Fallopian tube (tissue), 1 donor: ENCODE results near the genes GRHL3 and RCAN3.

GRCh38 chr1:23963422-23964213 lies 4.0 kb downstream of the PNRC2 start:
- PRO-cap: no peak

DNA sequence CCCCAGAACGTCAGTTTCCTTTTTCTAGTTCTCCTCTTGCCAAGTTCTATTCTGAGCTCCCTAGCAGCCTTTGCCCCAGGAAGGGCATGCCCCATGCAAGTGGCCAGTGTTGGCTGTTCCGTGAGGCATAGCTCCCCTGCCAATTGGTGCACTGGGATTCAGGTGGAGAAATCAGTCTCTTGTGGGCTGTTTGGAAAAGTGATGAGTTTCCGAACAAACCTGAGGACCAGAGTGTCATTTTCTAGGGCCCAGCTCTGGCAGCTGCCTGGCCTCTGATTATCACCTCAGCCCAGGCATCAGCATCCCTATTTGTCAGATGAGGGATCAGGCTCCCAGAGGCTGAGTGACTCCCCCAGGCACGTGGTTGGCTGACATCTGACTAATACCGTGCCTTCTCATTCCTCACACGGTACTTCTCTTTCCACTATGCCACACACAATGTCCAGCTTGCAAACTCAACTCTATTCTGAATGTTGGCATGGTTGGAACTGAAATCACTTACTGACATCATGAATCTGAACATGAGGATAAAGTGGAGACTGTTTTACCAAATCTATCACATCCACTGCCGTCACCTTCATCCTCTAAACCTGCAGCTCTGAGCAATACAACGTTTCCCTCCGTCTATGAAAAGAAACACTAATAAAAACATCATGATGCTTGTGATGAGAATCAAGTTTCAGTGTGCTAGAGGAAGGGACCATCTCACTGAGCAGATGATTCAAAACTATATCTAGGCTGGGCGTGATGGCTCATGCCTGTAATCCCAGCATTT lies 14.4 kb upstream of the MYOM3 start:
- PRO-cap: no peak

GRCh38 chr1:24192817-24193631 lies 5.9 kb upstream of the IFNLR1 start:
- PRO-cap: bidirectional peak, plus-strand start at chr1:24193384, minus-strand start at chr1:24193155

- PRO-cap: no peak
These were observed 24.5 kb upstream of the GRHL3 start for GRCh38 chr1:24294234-24295434.

DNA sequence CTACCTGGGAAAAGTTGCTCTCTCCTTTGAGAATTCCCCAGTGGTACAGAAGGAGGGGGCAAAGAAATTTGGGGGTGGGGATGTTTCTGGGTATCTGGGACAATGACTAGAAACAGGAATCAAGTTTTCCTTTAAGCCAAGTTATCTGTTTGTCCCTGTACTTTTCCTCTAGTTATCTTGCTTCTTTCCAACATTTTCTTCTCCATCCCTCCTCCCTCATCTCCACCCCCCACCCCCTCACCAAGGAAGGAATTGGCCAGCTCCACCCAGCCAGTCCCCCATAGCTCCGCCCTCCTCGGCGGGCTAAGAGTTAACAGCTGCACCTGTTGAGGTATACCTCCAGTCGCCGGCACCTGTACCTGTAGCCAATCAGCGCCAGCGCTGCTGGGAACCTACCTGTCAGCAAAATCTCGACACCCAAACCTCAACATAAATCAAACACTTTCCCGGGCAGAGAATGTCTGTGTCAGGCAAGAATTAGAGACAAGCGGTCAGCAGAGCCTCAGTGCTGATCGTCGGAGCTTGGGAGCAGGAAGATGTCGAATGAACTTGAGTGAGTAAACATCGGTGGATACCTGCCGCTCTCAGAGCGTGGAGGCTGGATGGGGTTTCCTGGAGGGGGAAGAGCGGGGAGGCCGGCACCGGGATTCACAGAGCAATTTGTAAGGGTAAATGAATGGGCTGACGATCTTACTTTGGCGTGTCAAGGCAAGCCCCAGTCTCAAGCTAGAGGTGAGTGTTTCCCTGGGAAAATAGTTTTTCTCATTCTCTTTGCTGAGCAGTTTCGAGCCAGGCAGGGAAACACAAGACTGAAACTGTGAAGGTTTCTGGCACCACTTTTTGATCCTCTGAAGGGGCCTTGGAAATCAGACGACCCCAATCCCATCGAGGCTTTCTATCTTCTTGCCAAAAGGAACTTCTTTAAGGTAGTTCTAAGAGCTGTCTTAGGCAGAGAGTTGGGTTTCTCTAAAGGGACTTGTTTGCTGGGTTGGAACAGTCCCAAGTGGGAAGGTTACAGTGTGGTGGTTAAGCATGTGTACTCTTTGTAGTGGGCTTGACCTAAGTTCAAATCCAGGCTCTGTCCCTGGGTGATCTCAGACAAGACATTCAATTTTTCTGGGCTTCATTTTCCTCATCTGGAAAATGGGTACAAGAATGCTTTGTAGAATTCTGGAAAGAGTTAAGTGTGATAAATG lies at the start of gene GRHL3:
Gene GRHL3 (plus strand): TSS at position 342 of the 1,196 bp plus-strand sequence.
- PRO-cap: no peak

GRCh38 chr1:24321491-24322149 lies 2.5 kb downstream of the GRHL3 start:
- PRO-cap: unidirectional peak, plus-strand start at chr1:24321976

DNA sequence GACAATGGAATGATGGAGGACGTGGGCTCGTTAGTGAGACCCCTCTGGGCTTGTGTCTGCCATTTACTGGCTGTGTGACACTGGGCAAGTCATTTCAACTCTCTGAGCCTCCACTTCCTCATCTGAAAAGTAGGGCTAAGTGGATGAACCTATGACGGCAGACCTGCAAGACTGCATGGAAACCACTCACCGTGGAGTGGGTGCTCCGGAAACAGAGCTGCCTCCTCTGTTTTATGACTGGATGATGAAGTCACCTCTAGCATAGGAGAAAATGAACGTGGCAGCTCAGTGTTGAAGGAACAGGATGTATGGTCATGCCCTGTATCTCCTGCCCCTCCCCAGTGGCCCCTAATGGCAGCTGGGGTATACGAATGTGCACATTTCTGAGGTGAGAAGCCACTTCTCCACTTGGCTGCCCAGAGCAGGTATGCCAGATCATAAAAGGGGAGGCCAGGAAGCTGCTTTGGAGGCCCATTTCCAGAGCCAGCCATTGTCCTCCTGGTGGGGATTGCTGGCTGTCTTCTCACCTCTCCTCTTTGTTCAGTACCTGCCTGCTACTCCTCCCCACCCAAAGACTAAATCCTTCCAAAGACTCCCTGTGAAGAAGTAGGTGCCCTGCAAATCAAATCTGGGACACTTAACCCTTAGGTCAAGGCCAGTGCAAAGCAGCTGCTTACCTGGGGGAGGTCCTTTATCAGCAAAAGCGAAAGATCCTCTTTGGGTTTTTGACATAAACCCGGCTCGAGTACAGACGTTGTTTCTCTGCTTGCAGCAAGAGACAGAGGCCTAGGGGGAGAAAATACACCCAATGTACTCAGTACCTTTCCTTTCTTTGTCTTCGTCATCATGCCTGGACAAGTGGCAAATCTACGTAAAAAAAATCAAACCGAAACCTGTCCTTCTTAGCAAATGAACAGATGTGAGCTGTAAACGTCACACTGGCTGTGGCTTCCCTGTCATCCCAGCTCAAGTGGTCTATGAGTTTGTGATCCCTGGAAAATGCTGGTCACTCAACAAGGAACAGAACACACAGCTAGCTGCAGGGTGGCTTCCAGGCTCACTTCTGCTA lies 40.2 kb downstream of the STPG1 start:
- PRO-cap: no peak

DNA sequence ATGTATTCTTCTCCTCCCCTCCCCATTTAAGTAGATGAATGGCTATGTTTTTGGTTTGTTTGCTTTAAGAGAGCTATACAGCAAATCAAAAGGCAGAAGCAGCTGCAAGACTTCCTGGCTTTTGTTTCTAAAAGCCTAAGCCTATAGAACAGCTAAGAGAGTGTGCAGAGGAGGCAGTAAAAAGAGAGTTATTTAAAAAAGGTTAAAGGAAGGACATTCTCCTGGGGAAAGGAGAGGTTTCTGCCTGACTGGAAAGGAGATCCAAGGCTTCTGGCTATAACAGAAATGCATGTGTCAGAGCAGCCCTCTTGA lies 20.3 kb downstream of the STPG1 start:
- PRO-cap: no peak

DNA sequence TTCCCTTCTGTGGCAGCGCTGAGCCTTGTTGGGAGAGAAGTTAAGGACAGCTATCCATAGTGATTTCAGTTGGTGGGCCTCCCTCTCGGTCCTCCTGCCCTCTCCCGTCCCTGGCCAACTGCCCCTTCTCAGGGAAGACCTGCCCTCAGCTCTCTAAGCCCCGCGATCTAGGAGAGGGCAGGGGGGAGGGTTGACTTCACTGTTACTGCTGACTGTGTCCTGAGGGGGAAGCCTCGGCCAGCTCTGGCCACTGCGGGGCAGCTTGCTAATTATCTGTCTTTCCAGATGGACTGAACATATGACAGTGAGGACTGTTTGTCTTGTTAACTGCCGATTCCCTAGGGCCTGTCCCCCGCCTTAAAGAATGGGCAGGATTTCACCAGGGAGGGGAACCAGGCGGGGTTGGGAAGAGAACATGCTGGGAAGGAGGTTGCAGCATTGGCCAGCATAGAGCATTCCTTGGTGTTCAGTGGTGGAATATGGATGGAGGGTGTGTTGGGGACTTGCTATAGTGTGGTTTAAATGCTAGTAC lies 22.8 kb downstream of the NIPAL3 start:
- PRO-cap: no peak

GRCh38 chr1:24502645-24503505 lies at the start of gene RCAN3:
Gene RCAN3 (plus strand): TSS chr1:24502836.
- PRO-cap: bidirectional peak, plus-strand start at chr1:24502836, minus-strand start at chr1:24502821; bidirectional peak, plus-strand start at chr1:24503268, minus-strand start at chr1:24503098

- PRO-cap: no peak
These were observed 5.5 kb downstream of the SRRM1 start for GRCh38 chr1:24648660-24649043.

- PRO-cap: no peak
These were observed 9.2 kb downstream of the SRRM1 start for GRCh38 chr1:24652109-24652826.

DNA sequence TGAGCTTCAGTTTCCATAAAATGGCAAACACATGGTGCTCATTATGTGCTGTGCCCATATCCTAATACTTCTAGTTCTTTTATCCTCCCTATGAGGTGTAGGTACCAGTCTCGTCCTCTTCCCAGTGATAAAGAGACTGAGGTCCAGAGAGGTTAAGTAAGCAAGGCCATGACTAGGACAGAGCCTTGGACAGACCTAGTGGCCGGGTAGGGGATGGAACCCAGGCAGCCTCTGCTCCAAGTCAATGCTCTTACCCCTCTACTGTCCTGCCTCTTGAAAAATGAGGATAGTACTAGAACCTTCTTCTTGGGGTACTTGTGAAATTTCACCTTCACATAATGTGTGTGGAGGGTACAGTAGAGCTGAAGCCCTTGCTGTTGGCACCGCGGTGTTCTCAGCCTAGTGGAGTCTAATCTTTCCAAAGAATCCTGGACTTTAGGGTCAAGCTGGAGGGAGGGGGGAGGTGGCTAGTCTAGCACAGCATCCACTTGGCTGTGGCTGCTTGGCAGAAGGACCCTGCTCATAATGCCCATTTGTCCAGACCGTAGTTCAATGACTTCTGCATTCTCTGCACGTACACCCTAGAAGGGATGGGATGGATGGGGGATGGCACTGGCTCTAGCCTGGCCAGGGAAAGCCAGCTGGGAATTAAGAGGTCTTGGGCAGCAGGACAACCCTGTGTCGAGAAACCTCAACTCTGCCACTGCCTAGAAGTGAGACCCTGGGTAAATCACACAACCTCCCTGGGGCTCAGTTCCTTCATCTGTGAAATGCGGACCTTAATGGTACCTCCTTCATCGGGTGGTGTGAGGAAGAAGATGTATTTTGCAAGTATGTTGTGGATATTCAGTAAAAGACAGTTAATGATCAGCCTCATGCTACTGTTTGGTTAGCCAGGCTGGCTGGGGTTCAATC lies 27.4 kb upstream of the CLIC4 start:
- PRO-cap: no peak

DNA sequence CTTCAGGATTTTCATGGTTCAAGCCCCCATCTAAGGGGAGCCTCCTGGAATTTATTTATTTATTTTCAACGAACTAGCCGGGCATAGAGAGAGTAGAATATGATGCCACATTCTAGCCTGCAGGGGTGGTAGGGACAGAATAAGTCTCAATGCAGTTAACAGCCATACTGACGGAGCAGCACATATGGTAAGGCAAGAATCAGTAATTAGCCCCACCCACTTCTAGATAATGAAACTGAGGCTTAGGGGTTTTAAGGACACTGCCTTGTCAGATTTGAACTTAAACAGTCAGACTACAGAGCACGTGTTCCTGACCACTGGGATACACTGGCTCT lies 1.9 kb upstream of the CLIC4 start:
- PRO-cap: no peak

DNA sequence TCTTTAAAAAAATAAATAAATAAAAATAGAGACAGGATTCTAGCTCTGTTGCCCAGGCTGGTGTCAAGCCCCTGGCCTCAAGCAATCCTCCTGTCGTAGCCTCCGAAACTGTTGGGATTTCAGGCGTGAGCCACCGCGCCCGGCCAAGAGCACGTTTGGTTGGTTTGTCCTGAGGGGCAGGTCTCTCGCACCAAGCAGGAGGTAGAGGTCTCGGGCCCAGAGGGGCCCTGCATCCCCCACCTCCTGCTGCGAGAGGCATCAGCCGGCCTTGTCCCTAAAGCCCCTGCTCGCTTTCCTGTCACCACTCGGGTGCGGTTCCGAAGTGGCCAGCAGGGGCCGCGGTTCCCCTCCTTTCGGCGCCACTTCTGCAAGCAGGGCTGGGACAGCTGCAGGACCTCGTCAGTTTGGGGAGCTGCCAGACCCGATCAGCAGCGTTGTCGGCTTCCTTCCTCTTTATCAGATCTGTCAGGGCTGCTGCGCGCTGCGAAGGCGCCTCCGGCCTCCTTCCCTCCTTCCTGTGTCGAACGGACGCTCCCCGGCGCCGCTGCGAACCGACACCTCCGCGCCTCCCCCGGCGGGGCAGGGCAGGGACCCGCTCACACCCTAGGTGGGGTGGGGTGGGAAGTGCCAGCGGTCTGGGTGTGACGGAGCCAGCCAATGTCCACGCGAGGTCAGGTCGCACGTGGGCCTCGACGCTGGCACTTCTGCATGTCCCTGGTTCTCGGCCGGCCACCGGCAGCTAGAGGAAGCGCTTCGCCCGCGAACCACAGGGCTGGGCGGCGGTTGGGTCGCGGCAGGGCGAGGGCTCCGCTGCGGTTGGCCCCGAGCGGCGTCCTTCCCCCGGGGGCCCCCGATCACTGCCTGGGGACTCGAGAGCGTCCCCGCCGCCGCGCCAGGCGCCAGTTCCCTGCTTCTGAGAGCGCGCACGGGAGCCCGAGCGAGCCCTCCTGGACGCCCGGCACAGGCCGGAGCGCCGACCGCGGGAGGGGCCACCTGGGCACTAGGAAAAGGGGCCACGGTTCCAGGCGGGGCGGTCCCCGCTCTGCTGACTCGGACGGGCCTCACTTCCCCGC lies 82.0 kb downstream of the RUNX3 start:
- PRO-cap: unidirectional peak, plus-strand start at position 459 of the sequence

DNA sequence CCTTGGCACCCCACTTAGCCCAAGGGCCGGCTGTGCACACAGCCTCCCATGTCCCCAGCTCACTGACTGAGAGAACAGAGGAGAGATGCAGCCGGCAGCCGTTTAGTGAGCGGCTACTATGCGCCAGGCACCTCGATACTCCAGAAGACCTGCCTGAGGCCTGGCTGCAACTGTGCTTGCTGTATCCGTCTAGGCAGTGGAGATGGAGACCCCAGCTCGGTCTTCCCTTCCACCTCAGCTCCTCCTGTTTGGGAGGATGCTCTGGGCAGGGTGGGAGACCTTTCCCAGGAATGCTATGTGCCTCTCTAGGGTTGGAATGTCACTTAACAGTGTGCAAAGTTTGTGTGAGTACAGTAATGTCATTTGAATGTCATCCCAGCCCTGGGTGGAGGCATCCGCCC lies 23.6 kb downstream of the RUNX3 start:
- PRO-cap: no peak

DNA sequence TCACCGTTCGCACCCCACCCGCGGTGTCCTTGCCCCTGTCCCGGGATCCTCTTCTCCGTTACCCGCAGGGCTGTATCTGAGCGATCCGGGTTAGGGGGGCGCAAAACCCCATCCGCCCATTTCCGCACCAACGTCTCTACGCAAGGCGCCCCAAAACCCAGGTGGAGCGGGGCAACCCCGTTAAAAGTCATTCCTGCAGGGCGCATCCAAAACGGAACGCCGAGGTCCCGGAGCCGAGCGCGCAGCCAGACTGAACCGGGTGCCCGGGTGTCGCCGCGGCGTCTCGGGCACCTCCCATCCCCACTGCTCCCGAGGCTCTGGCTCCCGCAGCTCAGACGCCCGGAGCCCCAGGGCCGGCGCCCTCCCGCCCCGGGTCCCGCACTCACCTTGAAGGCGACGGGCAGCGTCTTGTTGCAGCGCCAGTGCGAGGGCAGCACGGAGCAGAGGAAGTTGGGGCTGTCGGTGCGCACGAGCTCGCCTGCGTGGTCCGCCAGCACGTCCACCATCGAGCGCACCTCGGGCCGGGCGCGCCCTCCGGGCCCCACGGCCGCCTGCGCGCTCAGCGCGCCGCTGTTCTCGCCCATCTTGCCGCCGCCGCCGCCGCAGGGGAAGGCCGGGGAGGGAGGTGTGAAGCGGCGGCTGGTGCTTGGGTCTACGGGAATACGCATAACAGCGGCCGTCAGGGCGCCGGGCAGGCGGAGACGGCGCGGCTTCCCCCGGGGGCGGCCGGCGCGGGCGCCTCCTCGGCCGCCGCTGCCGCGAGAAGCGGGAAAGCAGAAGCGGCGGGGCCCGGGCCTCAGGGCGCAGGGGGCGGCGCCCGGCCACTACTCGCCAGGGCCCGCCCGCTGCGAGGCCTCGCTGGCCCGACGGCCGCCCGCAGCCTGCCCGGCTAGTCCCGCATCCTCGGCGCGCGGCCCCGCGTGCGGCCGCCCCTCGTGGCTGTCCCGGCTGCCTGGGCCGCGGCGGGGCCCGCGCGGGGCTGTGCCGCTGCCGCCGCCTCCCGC lies 573 bp downstream of the RUNX3 start:
- PRO-cap: no peak

GRCh38 chr1:24997550-24998082 lies 67.5 kb upstream of the RUNX3 start:
- PRO-cap: no peak

DNA sequence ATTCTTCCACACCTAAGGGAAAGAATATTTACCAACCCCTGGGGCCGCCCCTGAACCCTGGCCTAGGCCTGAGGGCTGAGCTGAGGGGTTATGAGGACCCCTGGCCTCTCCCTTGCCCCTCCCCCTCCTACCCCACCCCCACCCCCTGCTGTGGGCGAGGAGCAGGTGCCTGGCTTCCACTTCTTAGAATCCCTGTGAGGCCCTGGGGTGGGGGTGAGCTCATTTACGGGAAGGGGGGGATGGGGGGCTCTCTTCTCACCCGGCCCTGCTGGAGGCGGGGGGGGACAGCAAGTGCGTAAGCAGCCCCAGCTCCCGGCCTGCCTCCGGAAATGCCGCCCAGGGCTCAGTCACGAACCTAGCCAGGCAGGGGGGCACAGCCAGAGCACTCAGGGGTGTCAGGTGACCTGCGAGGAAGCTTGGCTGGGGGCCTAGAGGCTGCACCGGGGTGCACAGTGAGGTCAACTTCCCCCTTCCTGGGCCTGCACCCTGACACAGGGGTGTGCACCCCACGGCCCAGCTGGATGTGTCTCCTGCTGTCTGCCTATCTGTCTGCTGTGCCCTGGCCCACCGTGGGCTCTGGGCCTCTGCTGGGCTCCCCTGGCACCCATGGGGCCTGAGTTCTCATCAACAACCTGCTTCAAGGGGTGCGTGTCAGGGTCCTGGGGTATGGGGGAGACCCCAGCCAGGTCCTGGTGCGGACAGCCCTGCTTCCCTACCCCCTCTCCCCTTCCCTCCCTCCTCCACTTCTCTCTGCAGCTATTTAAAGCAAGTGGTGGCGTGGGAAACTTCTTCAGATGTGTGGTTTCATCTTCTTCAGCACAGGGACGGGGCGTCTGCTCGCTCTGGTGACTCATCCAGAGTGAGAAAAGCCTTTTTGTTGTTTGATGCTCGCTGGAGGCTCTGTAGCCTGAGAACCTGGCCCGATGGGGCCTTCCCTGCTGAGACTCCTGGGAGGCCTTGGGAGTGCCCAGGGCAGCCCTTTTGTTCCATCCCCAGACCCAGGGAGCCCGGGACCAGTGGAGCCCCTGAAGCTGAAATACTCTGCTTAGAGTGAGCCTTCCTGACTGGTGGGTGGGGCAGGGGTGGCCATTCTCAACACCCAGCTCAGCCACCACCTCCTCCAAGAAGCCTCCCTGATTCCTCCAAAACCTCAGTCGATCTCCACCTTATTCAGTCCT lies 92.5 kb upstream of the RUNX3 start:
- PRO-cap: bidirectional peak, plus-strand start at position 492 of the sequence, minus-strand start at position 196 of the sequence

DNA sequence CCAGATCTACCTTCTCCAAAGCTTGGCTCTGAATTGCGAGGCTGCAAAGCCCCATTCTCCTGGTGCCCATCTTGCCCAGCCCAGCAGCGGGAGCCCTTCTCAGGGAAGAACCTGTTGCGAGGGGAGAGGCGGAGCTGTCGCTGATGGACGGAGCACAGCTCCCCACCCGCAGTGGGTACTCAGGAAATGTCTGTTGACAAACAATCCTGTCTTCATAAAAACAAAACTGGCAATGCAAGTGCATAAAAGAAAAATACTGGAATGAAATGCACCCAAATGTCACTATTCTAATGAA lies 99.3 kb upstream of the RUNX3 start:
- PRO-cap: no peak